Transverse colon (tissue), 4 donors: ENCODE measurements around a stretch of chr17.

- PRO-cap, result no peak
- RAMPAGE, long total RNA, 4 experiments, result no peak in any of the 4 experiments
Observed at GRCh38 chr17:45231480-45231742, 9.7 kb downstream of the FMNL1 start.

- PRO-cap, result no peak
- RAMPAGE, long total RNA, 4 experiments, result no peak in any of the 4 experiments
Observed at GRCh38 chr17:45242321-45242787, 19.5 kb downstream of the SPATA32 start.

DNA sequence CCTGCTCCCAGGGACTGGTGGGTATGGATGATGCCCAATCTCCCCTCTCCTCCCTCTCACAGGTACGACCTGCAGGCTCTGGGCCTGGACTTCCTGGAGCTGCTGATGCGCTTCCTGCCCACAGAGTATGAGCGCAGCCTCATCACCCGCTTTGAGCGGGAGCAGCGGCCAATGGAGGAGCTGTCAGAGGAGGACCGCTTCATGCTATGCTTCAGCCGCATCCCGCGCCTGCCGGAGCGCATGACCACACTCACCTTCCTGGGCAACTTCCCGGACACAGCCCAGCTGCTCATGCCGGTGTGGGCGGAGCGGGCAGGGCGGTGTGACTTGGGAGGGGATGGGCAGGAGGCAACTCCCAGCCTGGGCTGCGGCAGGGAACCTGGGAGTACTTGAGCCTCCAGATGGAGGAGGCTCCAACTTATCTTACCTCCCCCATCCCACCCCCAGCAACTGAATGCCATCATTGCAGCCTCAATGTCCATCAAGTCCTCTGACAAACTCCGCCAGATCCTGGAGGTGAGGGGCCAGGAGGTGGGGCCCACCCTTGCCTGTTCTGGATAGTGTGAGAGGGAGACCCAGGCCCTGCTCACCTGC is 18.1 kb downstream of the SPATA32 start:
- PRO-cap, result unidirectional peak, minus-strand start at position 260 of the sequence
- RAMPAGE, long total RNA, 4 experiments, result no peak in any of the 4 experiments

GRCh38 chr17:45256119-45257038 is 5.5 kb downstream of the SPATA32 start:
- PRO-cap, result no peak
- RAMPAGE, long total RNA, 4 experiments, result no peak in any of the 4 experiments

- PRO-cap, result no peak
- RAMPAGE, long total RNA, 4 experiments, result no peak in any of the 4 experiments
Observed at GRCh38 chr17:45313342-45313876, 3.4 kb downstream of the MAP3K14 start.

GRCh38 chr17:45318869-45319947 is 2.4 kb upstream of the MAP3K14 start:
- PRO-cap, result unidirectional peak, minus-strand start at chr17:45319569
- RAMPAGE, long total RNA, 4 experiments, result no peak in any of the 4 experiments

DNA sequence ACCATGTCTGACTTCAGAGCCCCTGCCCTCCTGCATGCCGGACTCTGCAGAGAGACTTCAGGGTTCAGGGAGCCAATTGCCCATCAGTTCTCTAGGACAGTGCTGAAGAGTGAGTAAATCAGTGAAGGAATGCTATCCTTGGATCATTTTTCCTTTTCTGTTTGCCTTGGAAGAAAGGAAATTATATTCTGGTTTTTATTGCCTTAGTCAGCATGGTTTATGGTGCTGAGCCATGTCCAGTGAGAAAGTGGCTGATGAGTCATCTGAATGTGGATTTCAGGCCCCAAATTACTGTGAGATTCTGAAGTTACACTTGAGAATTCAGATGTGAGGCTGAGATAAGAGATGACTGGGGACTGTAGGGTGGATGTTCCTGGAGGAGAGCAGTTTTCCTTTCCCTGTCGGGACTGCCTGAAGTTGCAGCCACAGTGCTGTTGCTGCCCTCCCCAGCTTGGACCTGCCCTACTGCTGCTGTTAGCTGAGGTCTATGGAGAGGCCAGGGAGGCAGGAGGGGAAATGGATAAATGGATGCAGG is 4.1 kb upstream of the MAP3K14 start:
- PRO-cap, result bidirectional peak, plus-strand start at position 401 of the sequence, minus-strand start at position 158 of the sequence
- RAMPAGE, long total RNA, 4 experiments, result no peak in any of the 4 experiments

- PRO-cap, result no peak
- RAMPAGE, long total RNA, 4 experiments, result no peak in any of the 4 experiments
Observed at GRCh38 chr17:45338200-45338908, 21.5 kb upstream of the MAP3K14 start.

DNA sequence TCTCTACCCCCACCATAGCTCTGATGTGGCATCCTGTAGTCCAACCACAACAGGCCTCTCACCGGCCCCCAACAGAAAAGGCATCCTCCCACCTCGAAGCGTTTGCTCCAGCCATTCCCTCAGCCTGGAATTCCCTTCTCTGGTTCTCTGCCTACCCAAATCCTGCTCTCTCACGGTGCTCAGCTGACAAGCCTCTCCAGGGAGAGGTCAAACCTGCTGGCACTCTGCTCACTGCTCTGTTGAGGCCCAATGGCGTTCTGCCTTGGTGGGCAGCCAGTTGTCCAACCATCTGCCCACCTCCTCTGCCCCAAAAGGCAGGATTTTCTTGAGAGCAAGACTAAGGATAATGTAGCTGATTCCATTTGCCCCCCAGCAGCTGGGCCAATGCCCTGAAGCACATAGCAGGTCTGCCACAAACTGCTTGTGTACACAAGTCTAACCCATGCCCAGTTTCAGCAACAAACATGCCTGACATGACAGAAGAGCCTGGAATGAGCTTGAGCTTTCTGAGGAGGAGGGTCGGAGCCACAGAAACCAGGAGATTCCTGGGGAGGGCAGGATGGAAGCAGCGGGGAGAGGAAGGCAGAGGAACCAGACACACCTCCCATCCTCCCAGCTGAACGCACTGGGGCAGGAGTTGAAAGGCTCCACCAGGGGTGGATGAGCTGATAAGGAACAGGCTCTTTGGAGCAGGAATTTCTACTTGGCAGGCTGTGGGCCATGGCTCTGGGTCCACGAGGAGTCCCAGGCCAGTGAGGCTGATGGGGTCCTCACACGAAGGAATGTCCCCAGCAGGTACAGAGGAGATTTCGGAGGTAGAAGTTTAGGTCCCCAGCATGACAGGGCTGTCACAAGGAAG is 23.9 kb downstream of the ARHGAP27 start:
- PRO-cap, result no peak
- RAMPAGE, long total RNA, 4 experiments, result start-site peak on the minus strand in 1 of 4 experiments, centred at position 305 of the sequence, 23 reads per replicate

GRCh38 chr17:45432259-45432496 is 492 bp downstream of the ARHGAP27 start:
- PRO-cap, result unidirectional peak, plus-strand start at chr17:45432418
- RAMPAGE, long total RNA, 4 experiments, result no peak in any of the 4 experiments

DNA sequence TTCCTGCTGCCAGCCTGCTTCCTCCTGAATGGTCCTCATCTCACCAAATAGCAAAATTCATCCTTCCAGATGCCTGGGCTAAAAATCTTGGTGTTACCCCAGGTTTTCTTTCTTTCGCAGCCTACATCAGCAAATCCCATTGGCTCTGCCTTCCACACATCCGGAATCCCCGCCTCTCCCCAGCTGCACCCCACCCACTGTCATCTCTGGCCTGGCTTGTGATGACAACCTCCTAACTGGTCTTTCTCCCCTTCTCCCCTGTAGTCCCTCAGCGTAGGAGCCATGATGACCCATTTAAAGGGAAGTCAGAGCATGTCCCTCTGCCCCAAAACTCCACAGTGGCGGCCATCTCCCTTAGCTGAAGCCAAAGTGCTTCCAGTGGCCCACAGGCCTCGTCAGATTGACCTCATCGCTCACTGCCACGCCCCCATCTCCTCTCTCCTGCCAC is 22.9 kb upstream of the ARHGAP27 start:
- PRO-cap, result no peak
- RAMPAGE, long total RNA, 4 experiments, result no peak in any of the 4 experiments

DNA sequence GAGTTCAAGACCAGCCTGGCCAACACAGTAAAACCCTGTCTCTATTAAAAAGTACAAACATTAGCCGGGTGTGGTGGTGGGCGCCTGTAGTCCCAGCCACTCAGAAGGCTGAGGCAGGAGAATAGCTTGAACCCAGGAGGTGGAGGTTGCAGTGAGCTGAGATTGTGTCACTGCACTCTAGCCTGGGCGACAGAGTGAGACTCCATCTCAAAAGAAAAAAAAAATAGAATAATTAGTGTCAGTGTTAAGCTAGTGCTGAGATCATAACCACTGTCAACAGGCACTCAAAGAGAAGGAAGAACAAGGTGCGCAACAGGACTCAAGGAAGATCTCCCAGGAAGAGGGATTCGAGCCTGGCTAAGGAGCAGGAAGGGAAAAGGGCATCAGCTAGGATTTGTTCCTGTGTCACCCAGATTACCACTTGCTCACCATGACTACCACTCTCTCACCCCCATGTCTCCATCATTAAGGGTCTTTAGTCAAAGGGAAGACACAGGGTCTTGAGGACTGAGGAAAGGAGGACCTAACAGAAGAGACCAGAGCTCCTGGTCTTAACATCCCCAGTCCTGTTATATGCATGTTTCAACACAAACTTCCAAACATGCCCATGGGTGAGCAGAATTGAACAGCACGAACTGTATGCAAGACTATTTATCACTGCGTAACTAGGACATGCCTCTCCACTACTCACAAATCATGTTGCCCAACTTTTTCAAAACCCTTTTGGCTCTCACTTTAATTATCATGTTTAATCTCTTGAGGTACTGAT is 88.3 kb upstream of the PLEKHM1 start:
- PRO-cap, result no peak
- RAMPAGE, long total RNA, 4 experiments, result no peak in any of the 4 experiments

DNA sequence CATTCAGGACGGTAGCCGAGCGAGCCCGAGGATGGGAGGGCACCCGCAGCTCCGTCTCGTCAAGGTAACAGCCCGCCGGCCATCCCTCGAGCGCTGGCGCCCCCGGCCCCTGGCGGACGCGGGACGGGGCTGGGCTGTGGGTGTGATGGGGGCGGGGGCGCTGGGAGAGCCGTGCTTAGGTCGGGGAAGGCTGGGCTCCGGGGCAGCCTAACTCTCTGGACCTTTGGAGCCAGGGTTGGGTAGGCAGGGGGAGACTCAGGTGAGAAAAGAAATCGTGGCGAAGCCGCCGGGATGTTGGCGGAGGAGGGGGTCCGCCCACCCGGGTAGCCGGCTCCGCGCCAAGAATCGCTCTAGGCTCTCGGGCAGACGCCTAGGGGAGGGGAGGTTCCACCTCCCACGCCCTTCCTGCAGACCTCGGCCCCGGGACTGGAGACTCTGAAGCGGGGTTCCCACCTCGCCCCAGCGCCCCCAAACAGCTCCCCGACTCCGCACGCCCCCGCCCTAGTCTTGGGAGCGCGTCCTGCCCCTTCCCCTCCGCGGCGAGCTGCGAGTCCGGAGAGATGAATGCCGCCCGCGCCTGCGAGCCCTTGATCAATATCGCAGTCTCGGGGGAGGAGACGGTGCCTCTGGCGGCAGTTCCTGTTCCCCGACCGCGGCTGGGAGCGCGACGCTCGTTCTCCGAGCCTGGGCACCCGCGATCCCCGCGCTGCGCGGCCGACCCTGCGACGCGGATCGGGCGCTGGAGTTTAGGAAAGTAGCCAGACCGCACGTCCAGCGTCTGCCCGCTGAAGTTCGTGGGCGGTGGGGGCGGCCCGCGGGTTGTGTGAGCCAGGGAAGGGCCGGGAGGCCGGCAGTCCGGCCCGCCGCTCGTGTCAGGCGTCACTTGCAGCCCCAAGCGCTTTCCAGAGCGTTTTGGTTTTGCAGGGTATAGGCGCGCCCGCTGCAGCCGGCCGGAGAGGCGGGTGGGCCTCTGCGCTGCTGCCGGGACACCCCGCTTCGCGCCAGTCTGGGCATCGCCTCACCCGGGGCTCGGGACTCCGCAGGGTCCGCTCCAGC is 722 bp downstream of the CRHR1 start:
- PRO-cap, result unidirectional peak, plus-strand start at position 251 of the sequence
- RAMPAGE, long total RNA, 4 experiments, result no peak in any of the 4 experiments

GRCh38 chr17:45940839-45941302 is 46.5 kb downstream of the MAPT start:
- PRO-cap, result no peak
- RAMPAGE, long total RNA, 4 experiments, result no peak in any of the 4 experiments

GRCh38 chr17:46078354-46079278 is 79.6 kb downstream of the STH start:
- PRO-cap, result no peak
- RAMPAGE, long total RNA, 4 experiments, result start-site peak on the minus strand in 1 of 4 experiments, at chr17:46078402-46079210 at its widest, 6 reads per replicate

DNA sequence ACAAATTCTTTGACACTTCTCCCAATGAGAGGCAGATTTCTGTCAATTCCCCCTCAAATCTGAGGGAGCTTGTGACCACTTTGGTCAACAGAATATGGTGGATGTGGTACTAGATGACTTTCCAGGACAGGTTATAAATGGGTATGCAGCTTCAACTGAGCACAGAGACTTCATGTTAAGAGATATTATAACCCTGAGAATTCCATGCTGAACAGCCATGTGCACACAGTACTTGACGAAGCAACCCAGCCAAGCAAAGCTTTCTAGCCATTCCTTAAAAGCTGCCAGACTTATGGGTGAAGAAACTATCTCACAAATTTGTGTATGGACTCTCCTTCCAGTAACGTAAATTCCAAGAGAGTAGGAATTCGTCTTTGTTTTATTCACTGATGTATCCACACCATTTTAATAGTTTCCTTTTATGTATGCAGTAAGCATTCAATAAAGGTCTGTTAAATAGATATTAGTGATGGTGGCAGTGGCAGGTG is 76.1 kb downstream of the KANSL1 start:
- PRO-cap, result no peak
- RAMPAGE, long total RNA, 4 experiments, result no peak in any of the 4 experiments

DNA sequence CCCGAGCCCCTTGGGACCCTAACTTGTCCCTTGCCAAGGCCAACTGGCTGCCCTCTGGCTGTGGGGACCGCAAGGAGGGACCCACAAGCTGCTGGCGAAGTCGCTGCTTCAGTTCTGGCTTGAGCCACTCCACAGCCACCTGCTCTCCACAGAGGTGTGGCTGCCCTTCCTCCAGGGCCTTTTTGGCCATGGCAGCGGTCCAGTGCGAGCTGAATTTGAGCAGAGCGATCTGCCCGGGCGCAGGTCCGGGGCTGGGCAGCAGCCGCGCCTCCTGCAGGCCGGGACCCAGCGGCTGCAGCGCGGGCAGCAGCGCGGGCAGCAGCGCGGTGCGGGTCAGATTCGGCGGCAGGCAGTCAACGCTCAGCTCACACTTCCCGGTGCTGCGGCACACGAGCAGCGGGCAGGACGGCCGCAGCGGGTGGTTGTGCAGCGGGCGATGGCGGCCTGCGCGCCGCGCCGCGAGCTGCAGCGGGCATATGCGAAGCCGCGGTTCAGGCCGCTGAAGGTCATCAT is 35.0 kb upstream of the LRRC37A start:
- PRO-cap, result no peak
- RAMPAGE, long total RNA, 4 experiments, result no peak in any of the 4 experiments

DNA sequence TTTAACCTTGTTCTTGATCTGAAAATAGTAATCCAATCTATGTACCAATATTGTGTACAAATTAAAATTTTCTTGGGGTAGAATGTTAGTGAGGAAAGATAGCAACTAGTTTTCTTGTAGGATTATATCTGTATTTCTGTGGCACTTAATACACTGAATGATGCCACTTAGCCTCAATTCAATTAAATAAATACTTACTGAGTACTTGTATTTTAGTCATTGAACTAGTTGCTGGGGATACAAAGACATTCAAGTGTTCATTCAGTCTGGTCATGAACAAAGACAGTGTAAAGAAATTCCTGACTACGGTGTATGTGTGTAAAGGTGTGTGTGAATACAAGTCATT is 107.3 kb downstream of the WNT3 start:
- PRO-cap, result no peak
- RAMPAGE, long total RNA, 4 experiments, result start-site peak on the plus strand in 1 of 4 experiments, centred at position 149 of the sequence, 5 reads per replicate

GRCh38 chr17:46942418-46943200 is 19.6 kb downstream of the GOSR2 start:
- PRO-cap, result no peak
- RAMPAGE, long total RNA, 4 experiments, result no peak in any of the 4 experiments

- PRO-cap, result no peak
- RAMPAGE, long total RNA, 4 experiments, result no peak in any of the 4 experiments
Observed at GRCh38 chr17:46984358-46984731, 5.3 kb upstream of the RPRML start.